ENCODE measurements around a stretch of chr4.

GRCh38 chr4:38857392-38858458 lies 1.1 kb upstream of the TLR6 start:
- PRO-cap: bidirectional peak, plus-strand start at chr4:38857808, minus-strand start at chr4:38857727

DNA sequence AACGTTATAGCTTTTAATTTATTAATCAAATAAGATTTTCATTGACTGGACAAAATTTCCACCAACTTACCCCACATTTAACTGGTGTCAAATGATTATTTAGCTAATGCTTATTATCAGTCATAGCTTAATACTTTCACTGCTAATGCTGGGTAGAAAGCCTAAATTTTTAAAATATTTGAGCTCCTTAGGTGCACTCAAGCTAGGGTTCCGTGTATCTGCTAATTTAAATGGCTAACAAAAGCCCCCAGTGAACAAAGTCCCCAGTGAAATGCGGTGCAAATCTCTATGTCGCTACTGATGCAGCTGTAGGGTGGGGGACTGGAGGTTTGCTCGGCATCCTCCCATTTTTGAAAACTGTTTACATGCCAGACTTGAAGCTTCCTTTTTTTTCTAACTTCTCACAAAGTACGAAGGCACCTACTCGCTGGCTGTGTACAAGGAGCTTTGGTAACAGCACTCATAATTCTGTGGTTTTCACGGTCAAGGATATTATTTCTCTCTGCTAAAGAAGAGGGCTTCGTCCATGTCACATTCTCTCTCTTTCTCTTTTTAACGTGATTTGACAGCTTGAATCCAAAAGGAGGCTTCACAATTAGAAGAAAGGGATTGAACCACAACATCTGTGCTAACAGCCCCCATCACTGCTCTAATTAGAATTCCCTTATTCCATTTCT lies 46.9 kb downstream of the TMEM156 start:
- PRO-cap: no peak

DNA sequence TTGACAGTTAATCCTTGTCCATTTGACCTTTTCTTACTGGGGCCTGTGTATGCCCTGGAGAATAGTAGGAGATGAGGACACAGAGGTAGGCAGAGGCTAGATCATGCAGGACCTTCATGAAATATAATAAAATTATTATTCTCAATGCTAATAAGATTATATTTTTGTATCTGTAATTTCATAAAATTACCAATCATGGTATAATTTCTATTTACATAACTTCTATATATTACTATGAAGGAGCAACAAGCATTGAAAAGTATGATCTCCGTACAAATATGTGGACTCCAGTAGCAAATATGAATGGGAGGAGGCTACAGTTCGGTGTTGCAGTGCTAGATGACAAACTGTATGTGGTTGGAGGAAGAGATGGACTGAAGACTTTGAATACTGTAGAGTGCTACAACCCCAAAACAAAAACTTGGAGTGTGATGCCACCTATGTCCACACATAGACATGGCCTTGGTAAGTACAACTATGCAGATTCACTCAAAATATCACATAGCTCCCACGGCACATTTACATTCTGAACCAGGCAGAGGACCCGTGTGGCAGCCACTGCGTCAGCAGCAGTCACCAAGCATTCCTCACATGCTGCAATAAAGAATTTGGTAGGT lies 41.1 kb downstream of the KLHL5 start:
- PRO-cap: no peak

- PRO-cap: no peak
These were observed 742 bp upstream of the WDR19 start for GRCh38 chr4:39181703-39181871.

GRCh38 chr4:39410300-39411016 lies 3.7 kb downstream of the KLB start:
- PRO-cap: no peak

- PRO-cap: no peak
These were observed 7.3 kb downstream of the RPL9 start for GRCh38 chr4:39451286-39452015.

GRCh38 chr4:39457436-39457873 lies 1.3 kb downstream of the RPL9 start:
- PRO-cap: no peak

DNA sequence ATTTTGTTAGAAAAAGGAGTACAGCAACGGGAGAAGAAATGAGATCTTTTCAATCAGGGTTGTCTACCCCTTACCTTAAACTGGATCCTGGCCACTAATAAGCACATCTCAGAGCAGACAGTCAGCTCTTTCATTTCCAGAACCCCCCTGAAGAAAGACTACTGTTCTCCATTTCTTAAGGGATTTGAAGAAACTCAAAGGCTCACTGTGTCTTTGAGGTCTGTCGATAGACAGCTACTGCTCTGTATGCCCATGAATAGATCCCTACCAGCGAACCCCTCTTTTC lies 986 bp downstream of the UGDH start:
- PRO-cap: no peak

DNA sequence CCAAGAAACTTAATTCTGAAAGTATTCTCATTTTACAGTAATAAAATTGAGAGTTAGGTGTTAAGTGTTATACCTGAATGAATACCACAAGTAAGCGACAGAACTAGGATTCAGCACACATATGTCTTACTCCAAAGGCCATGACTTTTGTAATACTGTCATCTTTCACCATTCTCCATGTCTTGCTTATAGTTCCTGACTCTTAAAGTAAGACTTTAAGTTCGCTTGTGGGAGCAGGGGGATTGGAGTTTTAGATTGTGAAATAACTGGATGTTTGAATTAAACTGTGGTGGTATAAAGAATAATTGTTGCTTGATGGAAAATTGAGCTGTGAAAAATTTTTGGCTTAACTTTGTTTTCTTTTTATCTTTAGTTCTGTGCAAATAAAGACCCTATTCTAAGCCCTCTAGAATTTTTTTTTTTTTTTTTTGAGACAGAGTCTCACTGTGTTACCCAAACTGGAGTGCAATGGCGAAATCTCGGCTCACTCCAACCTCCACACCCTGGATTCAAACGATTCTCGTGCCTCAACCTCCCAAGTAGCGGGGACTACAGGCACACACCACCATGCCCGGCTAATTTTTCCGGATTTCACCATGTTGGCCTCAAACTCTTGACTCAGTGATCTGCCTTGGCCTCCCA lies 35.9 kb downstream of the UBE2K start:
- PRO-cap: no peak

GRCh38 chr4:39848485-39848995 lies 129.2 kb downstream of the PDS5A start:
- PRO-cap: no peak

DNA sequence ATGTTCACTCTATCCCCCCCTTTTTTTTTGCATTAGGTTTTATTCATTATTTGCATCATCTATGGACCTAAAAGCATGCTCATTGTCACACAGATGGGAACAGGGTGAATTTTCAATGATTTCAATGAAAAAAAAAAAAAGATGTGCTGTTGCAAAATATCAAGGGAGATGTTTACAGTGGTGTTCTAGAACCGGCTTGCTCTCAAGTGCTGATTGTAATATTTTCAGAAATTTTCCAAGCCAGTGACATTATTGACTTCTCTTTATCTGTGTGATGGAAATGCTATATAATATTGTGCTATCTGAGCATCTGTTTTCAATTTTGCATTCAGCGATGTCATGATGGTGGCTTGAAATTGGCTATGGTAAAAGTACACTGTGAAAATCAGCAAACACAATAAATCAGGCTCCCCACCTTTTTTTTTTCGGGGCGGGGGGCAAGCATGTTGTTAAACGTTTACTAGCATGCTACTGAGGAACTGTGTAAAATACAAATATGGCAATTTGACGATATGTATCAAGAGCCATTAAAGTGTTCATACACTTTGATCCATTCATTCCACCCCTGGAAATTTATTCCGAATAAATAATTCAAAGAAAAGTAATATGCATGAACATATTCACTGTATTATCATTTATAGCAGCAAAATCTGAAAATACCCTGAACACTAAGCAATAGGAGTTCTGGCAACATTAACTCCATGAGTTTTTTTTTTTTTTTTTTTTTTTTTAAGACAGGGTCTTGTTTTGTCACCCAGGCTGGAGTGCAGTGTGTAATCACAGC lies 4.6 kb downstream of the RHOH start:
- PRO-cap: no peak

GRCh38 chr4:40240939-40241421 lies 44.1 kb downstream of the RHOH start:
- PRO-cap: no peak

DNA sequence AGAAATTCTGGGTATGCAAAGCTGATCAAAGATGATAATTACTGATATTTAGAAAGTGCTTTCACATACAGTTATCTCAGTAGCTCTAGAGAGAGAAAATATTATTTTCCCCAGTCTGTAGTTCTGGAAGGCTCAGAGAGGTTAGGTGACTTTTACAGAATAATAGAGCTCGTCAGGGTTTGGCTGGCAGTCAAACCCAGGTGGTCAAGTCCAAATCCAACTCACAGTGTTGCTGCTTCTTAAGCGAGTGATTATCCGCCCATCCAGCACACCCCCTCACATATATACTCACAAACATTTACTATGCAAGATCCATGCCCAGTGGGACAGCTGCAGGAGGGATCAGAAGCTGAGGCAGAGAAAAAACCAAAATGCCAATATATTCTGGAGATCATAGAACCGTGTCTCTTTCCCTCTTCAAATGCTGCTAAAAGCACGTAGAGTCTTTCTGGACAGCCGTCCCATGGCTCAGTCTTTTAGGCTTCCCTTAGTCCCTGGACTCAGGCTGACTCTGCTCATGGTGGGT lies 522 bp upstream of the CHRNA9 start:
- PRO-cap: no peak

DNA sequence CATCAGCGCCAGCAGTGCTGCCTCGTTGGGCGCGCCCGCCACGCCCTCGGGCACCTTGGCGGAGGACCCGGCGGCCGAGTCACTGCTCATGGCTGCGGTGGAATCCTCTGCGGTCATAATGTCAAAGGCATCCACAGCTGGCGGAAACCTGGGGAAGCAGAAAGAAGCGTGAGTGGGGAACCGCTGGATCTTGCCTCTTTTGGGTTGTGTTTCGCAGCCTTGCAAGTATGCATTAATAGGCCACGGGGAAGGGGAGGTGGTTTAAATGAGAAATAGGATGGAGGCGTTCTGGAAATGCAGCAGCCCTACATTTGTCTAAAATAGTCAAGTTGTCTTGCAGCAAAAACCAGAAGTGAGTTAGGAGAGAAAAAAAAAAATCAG lies 103.6 kb downstream of the CHRNA9 start:
- PRO-cap: no peak

DNA sequence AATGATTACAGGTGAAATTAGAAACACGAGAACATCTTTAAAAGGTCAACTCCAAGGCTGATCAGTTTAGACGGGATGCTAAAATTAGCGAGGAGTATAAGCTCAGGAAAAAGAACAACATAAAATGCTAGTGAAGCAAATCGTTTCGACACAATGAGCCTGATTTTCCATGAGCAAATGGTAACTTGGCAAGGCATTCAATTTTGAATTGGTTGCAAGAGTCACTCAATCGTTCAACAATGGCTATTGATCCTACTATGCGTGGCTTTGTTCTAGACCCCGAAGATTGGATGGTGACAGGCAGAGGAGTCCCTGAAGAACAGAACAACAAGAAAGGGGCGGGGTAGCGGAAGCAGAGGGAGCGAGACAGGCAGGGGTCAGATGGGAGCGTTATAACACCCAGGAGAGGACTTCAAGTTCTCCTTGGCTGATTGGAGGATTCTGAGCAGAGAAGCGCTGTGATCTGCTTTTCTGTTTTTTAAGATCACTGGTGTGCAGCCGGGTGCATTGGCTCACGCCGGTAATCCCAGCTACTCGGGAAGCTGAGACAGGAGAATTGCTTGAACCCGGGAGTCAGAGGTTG lies 146.5 kb downstream of the RBM47 start:
- PRO-cap: no peak

DNA sequence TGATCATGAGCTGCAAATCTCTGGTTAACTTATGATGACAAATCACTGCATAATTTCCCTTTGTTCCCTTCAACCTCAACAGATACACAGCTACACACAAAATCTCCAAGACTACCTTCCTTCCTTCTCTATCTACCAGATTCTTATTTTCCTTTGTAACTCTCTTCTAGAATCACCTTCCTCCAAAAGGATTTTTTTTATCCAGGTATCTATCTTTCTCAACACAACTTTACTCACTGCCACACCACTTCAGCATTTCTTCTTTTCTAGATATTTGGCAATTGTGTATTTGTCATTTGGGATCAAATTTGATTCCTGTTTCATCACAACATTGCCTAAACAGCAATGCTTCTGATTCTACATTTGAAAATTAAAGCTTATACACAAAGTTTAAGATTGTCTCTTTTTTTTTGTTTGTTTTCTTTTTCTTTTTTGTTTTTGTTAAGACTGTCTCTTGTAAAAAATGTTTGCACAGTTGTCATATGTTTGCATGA lies 145.0 kb downstream of the RBM47 start:
- PRO-cap: no peak

DNA sequence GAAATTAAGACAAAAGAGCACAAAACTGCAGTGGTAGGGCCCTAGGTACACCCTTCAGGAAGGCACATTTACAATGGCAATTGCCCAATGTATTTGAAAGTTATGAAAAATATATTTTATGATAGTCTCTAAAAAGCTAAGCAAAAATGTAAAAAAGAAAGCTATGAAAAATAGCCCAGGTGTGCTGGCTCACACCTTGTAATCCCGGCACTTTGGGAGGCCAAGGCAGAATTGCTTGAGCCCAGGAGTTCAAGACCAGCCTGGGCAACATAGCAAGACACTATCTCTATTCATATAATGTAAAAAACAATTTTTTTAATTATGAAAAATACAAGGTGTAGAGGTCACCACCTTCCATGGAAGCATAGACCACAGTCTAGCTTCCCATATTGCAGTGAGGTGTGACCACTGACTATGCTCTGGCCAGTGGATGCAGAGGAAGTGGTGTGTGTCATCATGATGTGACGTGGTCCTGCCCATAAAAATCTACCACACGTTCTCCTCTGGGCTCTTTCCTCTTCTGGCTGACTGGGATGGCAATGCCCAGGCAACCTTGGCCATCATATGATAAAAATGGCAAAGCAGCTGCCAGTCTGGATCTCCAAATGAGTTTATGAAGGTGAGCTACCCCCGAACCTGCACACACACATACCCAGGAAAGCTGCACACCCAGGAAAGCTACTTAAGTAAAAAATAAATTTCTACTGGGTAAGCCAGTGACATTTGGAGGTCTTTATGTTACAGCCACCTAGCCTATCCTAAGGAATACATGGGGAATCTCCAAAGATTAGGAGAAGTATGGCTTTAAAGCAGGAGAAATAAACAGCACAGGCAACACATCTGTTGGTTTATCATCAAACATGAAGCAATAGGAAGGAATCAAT lies 65.7 kb downstream of the RBM47 start:
- PRO-cap: no peak

DNA sequence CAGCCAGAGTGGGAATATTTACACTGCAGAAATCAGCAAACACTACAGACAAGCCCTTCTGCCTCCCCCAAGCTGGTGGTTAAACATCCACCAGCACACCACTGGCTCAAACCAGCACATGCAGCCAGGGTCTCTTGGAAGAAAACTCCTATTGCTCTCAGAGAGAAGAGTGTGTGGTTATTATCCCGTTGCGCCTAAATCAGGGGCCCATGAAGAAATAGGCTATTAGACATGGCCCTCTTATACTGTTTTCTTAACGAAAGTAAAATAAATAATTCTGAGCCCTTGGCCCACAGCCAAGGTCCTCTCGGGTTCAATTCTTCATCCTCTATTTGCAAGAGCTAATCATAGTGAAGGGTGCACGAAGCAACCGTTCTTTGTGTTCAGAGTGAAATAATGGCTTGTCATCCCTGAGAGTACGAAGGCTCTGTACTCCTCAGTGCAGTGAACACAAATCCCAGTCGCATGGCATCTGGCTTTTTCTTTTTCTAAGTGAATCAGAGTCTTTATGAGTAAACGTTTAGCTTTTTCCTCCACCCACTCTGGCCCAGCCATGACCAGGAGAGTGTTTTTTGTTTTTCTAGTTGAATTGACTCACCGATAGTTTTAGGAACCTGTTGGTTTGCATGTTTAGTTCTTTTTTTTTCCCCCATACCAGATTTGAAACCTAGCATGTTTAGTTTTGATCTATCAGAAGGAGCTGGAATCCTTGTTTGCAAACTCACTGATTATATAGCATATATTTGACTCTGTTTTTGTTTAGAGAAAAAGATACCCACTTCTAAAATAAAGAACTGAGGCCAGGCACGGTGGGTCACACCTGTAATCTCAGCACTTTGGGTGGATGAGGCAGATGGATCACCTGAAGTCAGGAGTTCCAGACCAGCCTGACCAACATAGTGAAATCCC lies 33.6 kb upstream of the RBM47 start:
- PRO-cap: no peak

GRCh38 chr4:40734590-40734945 lies 15.2 kb upstream of the NSUN7 start:
- PRO-cap: no peak

- PRO-cap: no peak
These were observed 82.0 kb downstream of the APBB2 start for GRCh38 chr4:41132200-41132801.